Mammary microvascular endothelial cell (primary cell): ENCODE data around the genes MADCAM1, PRSS57 and CFD.

DNA sequence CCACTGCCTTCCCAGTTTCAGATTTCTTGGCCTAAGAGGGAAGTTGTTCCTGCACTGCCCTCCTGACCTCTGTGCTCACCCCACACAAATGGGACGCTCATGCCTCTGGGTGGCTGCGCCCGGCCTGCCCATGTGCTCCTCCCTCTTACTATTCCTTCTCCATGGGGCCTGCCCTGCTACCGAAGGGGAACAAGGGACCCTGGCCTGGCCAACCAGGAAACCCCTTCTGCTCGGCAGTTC lies 5.2 kb upstream of the PLPP2 start:
- RAMPAGE, long total RNA, result no peak

DNA sequence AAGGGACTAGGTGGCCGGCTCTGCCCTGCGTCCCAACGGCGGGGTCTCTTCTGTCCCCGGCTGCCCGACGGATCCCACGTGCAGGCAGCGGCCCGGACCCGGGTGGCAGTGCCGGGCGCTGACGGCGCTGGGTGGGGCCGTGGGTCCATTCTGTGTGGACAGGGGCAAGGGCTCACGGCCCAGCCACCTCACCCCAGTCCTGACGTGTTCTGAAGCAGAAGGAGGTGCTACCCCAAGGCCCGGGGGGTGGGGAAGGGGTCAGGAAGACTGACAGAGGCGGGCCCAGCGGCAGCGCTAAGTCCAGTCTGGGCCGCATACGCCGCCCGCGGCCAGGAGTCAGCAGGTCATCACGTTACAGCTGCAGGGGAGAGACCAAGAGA lies 15.1 kb upstream of the PLPP2 start:
- RAMPAGE, long total RNA, result no peak

DNA sequence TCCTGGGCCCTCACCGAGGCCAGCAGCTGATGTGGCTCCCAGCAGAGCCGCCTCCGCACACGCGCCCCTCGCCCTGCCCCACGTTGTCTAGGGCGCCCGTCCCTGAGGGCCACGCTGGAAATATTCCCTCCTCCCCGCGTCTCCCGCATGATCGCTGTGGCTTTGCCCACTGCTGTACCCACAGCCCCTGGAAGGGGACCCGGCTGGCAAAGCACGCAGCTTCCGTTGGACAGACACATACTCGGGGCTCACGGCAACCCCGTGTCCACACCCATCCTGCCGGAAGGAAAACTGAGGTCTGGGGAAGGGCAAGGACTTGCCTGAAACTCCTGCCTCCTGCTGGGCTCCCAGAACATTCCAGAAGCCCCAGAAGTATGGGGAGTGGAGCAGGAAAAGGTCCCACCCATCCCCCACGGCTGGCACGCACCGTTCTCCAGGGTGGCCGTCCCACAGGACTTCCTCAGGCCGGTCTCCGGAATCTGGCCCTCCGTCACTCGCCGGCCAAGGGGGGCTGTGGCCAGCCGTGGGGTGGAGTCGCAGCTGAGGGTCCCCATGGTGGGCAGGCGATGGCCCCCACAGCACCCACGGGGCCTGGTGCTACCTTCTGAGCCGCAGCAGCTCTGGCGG lies 476 bp downstream of the ODF3L2 start:
- RAMPAGE, long total RNA, result no peak

GRCh38 chr19:496155-496773 lies at the start of gene MADCAM1:
Gene MADCAM1, plus strand, starts transcription at chr19:496486.
- RAMPAGE, long total RNA, result no peak

- RAMPAGE, long total RNA, result no peak
Observed at GRCh38 chr19:534697-535292, 3.2 kb downstream of the CDC34 start.

DNA sequence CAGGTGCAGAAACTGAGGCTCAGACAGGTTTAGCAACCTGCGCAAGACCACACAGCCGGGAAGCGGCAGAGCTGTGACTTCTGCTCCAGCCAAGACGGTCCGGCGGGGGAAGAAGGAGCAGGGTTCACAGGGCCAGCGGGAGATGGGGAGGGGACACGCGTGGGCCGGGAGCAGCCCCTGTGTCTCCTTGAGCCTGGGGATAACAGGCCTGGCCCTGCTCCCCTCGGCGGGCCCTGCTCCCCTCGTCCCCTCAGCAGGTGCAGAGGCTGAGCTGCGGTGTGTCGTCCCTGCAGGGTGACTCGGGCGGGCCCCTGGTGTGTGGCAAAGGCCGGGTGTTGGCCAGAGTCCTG lies 5.5 kb downstream of the GZMM start:
- RAMPAGE, long total RNA, result no peak

DNA sequence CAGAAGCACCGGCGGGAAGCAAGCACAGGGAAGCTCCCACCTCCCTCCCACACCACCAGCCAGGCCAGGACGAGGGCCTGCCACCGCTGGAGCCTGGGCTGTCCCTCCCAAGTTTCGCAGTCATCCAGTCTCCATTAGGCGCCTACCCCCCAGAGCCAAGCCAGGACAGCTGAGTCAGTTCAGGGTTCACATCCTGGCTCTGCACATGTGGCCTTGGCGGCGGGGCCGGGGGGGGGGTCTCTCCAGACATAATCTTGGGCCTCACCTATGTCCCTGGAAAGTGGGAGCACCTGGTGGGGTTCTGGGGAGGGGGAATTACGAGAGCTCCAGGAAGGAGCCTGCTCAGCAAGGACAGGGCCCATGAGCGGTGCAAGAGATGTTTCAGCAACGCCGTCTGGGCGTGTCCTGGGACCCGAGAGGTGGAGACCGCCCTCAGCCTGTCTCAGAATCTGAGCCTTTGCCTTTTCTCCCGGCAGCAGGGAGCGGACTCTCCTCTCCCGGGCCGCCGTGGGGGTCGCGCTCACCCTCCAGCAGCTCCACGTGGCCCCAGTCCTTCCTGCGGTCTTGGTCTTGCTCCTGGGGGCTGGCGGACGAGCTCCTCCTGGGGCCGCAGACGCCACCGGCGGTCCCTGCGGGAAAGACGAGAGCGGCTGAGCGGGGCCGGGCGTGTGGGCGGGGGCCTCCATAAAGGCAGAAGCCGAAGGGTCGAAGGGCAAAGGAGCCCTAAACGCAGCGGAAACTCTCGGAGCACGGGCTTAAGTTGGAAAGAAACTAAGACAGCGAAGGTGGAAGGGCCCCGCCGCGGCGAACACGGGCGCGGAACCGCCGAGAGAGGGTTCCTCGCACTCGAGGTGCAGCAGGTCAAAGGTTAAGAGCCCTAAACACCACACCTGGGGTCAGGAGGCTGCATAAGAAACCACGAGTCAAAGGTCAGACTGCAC lies 757 bp downstream of the POLRMT start:
- RAMPAGE, long total RNA, result no peak

DNA sequence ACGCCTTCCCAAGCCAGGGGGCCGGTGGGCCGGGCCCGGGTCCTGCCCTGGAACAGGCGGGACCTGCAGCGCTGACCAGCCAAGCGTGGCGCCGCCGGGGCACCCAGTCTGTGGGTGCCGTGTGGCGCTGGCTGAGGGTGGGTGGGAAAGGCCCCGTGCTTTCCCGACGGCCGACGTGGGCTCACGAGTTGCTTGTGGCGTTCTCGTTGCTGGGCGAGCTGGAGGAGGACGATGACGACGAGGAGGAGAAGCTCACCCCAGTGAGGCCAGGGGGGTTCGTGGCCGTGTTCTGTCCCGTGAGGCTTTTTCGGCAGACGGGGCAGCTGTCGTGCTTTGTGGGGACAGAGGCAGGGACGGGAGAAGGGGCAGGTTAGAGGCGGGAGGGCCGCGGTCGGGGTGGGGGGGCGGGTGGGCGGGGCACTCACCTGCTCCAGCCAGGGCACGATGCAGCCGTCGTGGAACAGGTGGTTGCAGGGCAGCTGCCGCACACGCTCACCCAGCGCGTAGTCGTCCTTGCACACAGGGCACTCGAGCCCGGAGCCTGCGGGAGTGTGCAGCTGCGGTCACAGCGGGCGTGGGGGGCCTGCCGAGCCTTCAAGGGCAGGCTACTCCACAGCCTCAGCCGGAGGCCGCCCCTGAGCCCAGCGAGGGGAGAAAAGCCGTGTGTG lies 8.4 kb downstream of the FGF22 start:
- RAMPAGE, long total RNA, result no peak

GRCh38 chr19:680197-680691 lies 4.1 kb downstream of the FSTL3 start:
- RAMPAGE, long total RNA, result no peak

DNA sequence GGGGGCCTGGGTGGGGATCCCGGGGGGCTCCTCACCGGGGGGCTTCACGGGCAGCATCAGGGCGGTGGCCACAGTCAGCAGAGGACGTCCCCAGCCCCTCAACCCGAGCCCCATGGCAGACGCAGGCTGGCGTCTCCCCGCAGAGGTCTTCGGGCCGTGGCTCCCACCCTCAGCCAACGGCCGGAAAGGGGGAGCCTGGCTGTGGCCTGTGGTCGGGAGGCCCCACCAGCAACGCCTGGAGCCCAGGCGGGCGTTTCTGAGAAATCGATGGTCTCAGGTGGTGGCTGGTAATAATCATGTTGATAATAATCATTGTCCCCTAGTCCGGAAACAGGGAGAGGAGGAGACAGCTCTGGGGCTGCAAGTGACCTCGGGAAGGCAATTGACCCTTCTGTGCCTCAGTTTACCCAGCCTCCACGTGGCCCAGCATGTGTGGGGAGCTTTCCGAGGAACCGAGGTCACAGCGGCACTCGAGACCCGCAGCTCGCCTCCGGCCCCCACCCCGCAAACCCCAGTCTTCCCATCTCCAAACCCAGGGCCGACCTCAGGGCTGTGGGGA lies at the start of gene PRSS57:
TSS of gene PRSS57 (minus strand) at position 136 of the 559 bp plus-strand sequence.
- RAMPAGE, long total RNA, result no peak

GRCh38 chr19:791012-791535 lies 6.2 kb upstream of the PTBP1 start:
- RAMPAGE, long total RNA, result no peak

DNA sequence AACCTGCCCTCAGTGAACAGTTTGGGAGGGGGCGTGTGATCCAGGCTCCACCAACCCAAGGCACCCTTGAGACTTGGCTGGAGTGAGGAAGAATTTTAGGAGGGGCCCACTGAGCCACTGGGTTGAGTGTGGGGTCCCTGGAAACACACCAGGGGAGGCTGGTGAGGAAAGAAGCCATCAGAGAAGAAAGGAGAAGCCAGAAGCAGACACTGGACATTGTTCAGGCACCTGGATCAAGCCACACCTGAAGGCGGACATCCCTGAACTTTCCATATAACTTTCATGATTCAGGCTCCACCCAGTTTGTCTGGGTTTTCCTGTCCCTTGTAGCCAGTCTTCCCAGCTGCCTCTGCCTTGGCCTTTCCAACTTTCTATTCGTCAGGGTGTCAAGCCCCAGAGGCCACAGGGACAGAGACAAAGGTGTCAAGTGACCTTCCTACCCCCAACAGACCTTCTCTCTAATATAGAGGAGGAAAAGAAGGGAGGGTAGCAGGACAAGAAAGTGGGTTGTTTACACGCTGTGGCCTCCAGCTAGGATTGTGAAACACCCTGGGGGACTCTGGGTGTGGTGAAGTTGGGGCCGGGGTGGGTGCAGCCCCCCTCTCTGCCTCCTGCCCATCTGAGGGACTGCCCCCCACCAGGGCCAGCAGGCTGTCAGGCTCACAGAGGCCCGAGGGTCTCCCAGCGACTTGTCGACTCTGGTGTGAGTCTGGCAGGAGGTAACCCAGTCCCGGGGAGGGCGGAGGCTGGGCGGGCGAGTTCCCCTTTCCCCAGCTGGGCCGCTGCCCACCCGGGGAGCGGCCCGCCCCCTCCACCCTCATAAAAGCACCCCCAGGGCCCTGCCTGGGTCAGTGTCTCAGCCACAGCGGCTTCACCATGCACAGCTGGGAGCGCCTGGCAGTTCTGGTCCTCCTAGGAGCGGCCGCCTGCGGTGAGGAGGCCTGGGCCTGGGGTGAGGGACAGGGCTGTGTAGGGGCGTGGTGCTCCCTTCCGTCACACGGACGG lies at the start of gene CFD:
TSS of gene CFD (plus strand) at position 851 of the 1,005 bp plus-strand sequence.
- RAMPAGE, long total RNA, result no peak

DNA sequence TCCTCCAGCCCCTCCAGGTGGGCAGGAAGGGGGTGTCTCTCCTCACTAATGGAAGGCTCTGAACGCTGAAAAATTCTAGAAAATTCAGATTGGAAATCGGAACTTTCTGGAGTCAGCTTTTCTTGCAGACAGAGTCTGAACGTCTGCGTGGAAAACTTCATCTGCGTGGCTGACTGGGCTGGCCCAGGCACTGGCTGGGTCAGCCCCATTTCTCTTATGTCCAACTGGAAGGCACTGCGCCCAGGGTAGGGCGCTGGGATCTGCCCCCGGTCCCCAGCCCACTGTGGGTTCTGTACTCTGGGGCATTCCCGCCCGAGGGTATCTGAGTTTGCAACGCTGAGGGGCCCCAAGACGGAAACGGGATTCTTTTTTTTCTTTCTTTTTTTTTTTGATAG lies 352 bp downstream of the CFD start:
- RAMPAGE, long total RNA, result no peak

- RAMPAGE, long total RNA, result no peak
Observed at GRCh38 chr19:891566-892337, 1.2 kb downstream of the MED16 start.

DNA sequence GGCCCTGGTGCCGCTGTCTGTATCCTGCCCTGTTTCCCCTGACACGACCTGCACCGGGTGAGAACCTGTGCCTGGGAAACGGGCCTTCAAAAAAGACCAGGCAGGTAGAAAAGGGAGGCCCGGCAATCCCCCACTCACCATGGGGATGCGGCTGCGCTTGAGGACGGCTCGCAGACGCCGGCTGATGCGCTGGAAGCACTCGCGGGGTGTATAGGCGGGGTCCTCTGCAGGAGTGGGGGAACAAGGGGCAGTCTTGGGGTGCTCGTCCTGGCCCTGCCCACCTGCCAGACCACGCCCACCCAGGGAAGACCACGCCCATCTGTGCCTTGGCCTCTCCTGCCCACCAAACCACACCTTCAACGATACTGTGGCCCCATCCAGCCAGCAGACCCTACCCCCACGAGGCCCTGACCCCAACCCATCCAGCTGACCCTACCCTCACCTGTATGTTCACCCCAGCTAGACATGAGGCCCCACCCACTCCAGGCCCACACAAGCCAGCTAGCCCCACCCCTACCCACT lies 7.0 kb upstream of the MED16 start:
- RAMPAGE, long total RNA, result no peak

GRCh38 chr19:912162-912553 lies 861 bp downstream of the R3HDM4 start:
- RAMPAGE, long total RNA, result no peak

- RAMPAGE, long total RNA, result no peak
Observed at GRCh38 chr19:959981-960378, 24.2 kb upstream of the WDR18 start.

DNA sequence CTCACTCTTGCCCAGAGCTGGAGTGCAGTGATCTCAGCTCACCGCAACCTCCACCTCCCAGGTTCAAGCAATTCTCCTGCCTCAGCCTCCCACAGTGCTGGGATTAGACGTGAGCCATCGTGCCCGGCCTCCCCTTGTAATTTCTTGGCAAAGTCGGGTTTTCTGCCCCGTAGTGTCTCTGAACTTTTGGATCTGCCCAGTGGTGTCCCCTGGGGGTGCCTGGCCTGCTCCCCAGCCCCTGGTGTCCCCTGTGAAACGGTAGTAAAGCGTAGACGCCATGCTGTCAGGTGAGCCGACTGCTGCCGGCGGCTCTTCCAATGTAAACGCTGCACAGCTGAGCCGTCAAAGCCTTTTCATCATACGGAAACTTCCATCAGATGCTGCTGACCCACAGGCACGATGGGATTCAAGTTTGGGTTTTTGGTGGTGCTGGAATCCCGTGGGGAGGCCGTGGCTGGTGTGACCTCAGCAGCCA lies 6.3 kb downstream of the GRIN3B start:
- RAMPAGE, long total RNA, result no peak

- RAMPAGE, long total RNA, result no peak
Observed at GRCh38 chr19:1014025-1014737, 6.7 kb downstream of the TMEM259 start.

GRCh38 chr19:1019623-1020370 lies 1.1 kb downstream of the TMEM259 start:
- RAMPAGE, long total RNA, result no peak